ENCODE measurements around the gene RASA2.

- RRBS = no CpG with 5 or more reads among the region's 9 CpGs
These were observed 43.1 kb downstream of the ZBTB38 start for GRCh38 chr3:141411217-141411980.

- RRBS = no CpG with 5 or more reads among the region's 8 CpGs
These were observed 58.1 kb downstream of the ZBTB38 start for GRCh38 chr3:141426418-141426879.

GRCh38 chr3:141486612-141487477 lies at the start of gene RASA2:
RASA2 (plus strand) TSS chr3:141487027.
- RRBS = 2% methylated on average over 45 of the region's 92 CpGs

- RRBS = no CpG with 5 or more reads among the region's 4 CpGs
These were observed 45.9 kb upstream of the ATP1B3 start for GRCh38 chr3:141830572-141830878.

DNA sequence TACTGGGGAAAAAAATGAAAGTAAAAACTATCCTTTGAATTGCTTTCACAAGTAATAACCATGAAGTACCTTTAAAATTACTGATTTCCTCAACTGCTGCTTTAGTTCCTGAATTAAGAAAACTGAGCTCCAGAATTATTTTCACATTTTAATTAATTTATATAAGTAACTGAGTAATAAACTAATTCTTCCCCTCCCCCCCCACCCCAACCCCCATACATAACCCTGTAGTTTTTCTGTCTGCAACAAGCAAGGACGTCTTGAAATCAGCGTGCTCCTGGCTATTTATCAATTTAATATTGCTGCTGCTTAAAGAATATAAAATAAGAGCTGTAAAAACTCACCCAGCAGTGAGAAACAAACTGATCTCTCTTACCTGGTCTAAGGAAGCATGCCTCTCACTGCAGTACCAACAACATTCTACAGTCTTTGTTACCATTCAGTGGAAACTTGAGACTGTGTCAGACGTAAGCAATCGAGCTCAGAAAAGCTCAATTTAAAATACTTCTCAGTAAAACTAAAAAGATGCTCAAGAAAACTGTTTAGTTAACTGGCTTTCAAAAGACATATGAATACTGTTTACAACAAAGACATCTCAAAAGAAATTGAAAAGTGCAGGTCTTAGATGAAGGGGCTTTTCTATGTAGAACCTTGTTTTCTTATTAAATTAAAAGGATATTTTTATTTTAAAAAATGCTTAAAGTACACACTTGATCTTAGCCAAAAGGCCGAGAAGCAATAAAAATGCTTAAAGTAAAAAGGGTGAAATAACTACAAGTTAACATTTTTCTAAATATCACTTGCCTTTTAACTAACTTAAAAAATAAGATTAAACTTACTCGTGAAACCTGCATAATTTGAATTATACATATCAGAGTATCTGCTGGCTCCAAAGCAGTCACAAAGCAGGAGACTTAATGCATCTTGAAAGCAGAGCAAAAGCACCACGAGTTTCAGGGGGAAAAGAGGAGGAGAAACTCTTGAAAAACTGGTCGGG lies 120.8 kb downstream of the TFDP2 start:
- RRBS = no CpG with 5 or more reads among the region's 8 CpGs

GRCh38 chr3:142446988-142447878 lies 604 bp downstream of the XRN1 start:
- RRBS = no CpG with 5 or more reads among the region's 42 CpGs

GRCh38 chr3:143026897-143027411 lies 25.6 kb downstream of the U2SURP start:
- RRBS = no CpG with 5 or more reads among the region's 4 CpGs

DNA sequence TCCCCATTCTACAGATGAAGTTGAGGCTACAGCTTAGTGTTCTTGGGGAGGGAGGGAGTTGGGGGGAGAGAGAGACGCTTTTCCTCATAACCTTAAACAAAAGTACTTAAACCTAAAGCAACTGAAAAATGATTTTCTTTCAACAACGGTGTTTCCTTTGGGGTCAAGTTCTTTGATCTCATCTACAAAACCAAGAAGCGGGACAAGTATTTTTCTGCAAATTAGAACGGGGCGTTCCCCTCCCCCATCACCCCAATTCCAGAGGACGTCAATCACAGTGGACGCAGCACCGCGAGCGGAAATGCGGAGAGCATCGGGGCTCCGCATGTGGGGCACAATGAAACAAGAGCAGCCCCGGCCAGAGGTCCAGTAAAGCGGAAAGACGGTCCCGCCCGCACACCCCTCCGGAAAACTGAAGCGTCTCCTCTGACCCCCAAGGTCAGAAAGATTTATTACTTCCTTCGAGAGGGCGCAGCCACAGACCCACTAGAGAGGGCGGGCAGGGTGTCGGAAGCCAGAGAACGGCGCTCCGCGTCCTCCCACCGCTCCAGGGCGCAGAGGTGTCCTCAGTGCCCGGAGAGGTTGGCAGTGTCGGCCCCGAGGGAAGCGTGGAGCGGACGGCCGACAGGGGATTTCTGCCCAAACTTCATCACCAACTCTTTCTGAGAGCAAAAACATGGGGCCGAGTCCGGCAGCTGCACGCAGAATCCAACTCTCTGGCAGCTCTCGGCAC lies 627 bp upstream of the CHST2 start:
- RRBS = 2% methylated on average over 8 of the region's 41 CpGs

- RRBS = no CpG with 5 or more reads among the region's 8 CpGs
These were observed 20.2 kb downstream of the CHST2 start for GRCh38 chr3:143139696-143140222.

GRCh38 chr3:143352994-143353569 lies 233.5 kb downstream of the CHST2 start:
- RRBS = no CpG with 5 or more reads among the region's 5 CpGs

- RRBS = no CpG with 5 or more reads among the region's 6 CpGs
These were observed 330.7 kb downstream of the SLC9A9 start for GRCh38 chr3:143517605-143517996.

GRCh38 chr3:143786204-143787298 lies 61.7 kb downstream of the SLC9A9 start:
- RRBS = no CpG with 5 or more reads among the region's 10 CpGs

GRCh38 chr3:145436312-145436793 lies 724.6 kb downstream of the PLOD2 start:
- RRBS = no CpG with 5 or more reads among the region's 2 CpGs

DNA sequence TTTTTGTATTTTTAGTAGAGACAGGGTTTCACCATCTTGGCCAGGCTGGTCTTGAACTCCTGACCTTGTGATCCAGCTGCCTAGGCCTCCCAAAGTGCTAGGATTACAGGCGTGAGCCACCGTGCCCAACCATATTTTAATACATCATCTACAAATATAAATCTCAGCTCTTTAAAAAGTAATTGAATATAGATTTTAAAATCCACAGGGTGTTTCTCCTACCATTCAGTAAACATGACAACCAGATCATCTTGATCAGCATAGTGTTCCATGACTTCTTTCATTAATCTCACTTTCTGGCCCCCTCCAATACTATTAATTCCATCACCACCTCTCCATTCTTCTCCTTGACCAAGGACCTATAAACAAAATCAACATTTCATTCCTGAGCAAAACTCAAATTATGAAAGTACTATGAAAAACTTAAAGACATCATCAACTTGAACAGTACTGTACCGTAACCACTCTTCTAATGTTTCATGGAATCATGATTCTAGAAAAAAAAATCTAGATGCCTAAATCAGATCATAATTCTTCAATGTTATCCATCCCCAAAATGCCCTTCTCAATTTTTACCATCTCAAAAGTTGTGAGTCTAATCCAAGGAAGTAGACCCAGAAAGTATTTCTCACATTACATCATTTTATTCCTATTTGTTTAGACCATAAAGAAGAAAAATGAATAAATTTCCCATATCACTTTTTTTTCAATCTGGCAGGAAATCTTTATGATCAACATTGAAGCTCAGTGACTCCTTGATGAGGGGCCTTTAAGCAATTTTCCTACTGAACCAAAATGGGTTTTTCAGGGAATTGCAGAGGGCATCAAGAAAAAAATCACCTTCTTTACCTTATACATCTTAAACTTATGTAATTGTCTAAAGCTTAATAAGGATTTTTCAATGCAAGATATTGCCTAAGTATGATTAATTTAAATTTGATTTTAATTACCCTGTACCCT lies 39.8 kb downstream of the PLOD2 start:
- RRBS = no CpG with 5 or more reads among the region's 3 CpGs

GRCh38 chr3:146156129-146157372 lies 4.4 kb downstream of the PLOD2 start:
- RRBS = no CpG with 5 or more reads among the region's 7 CpGs

DNA sequence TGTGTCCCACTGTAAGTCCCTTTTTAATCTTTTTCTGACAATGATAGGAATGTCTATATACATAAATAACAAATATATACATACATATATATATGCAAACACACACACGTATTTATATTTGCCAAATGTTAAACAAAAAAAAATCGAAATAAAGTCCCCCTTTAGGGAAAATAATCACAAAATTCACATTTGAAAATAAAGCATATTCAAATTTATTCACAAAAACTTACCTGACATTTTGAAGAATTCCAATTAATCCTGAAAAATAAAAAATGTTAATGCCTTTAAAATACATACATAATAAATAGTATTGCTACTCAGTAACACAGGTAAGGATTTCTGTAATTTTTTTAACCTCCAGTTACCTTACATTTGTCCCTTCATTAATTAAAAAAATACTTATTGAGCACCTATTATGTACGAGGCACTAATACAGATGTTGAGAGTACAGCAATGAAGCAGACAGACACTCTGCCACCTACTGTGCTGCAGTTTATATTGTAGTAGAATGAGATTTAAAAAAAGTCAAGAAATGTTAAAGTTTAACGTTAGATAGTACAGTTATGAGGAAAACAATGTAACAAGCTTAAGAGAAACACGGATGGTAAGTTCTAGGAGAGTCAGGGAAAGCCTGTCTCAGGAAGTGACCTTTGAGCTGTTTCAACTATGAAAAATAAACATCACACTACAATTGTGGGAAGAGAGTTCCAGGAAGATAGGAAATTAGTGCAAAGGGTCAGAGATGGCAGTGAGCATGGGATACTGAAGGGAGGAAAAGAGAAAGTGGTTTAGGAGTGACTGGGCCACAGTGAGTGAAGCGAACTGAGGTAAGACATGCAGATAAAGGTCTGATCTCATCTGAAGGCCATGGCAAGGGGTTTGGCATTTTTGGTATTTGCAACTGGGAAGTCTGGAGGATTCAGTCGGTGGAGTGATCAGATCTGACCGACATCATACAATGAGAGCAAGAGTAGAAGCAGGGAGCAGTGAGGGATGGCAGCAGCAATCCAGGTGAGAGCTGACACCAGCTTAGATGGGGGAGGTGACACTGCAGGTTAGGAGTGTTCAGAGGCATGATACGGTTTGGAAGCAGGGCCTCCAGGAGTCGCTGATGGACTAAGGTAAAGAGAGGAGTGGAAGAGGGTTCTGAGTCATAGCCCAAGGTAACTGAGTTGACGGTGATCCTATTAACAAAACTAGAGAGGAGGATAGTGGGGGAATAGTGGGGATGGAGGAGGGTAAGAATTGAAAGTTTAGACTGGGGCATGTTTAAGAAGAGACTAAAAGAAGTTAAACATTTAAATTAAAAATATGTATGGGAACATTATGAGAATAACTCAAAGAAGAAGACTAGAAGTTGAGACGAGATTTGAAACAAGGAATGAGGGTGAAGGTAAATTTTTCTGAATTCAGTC lies 28.6 kb downstream of the PLSCR4 start:
- RRBS = no CpG with 5 or more reads among the region's 12 CpGs

DNA sequence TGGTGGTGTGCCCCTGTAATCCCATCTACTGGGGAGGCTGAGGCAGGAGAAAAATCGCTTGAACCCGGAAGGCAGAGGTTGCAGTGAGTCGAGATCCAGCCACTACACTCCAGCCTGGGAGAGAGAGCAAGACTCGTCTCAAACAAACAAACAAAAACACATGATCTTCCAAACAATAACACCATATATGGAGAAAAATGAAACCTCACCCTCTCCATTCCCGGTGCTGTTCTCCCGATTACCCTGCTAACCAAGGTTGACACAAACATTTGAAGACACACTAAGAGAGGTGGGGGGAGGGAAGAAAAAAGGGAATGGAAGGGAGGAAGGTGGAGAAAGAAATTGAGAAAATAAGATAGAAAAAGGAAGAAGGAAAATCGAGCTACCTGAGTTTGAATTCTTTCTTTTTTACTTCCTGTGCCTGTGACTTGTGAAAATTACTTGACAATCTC lies 1.1 kb upstream of the PLSCR2 start:
- RRBS = no CpG with 5 or more reads among the region's 7 CpGs

DNA sequence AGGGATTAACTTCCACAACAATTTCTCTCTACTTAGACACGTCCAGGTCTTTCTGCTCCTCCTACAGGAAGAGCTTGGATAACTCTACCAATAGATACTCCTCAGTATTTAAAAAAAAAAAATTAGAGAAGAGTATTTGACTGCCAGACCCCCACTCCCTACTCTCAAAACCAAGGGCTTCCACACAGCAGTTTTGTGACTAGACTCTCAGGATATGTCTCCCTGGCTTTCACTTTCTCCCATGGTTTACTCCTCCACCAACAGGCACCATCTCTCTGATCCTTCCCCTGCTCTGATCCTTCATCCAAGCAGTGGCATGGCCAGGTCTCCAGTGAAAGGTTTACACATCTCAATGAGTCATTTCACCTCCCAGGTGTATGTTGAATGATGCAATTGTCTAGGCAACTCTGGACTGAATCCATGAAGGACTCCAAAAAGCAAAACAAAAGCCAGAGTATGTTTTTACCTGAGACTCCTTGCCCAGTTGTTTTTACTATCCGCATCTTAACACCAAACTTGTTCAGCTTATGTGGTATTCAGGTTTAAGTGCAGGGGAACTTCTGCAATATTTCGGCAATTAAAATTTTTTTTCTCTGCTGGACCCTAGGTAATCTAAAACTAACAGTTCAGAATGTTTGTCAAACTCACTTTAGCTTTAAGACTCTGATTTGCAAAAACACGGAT lies 7.2 kb downstream of the ZIC4 start:
- RRBS = no CpG with 5 or more reads among the region's 4 CpGs